Aortic smooth muscle cell (primary cell): ENCODE results near the genes AQP3 and DNAJB5.

DNA sequence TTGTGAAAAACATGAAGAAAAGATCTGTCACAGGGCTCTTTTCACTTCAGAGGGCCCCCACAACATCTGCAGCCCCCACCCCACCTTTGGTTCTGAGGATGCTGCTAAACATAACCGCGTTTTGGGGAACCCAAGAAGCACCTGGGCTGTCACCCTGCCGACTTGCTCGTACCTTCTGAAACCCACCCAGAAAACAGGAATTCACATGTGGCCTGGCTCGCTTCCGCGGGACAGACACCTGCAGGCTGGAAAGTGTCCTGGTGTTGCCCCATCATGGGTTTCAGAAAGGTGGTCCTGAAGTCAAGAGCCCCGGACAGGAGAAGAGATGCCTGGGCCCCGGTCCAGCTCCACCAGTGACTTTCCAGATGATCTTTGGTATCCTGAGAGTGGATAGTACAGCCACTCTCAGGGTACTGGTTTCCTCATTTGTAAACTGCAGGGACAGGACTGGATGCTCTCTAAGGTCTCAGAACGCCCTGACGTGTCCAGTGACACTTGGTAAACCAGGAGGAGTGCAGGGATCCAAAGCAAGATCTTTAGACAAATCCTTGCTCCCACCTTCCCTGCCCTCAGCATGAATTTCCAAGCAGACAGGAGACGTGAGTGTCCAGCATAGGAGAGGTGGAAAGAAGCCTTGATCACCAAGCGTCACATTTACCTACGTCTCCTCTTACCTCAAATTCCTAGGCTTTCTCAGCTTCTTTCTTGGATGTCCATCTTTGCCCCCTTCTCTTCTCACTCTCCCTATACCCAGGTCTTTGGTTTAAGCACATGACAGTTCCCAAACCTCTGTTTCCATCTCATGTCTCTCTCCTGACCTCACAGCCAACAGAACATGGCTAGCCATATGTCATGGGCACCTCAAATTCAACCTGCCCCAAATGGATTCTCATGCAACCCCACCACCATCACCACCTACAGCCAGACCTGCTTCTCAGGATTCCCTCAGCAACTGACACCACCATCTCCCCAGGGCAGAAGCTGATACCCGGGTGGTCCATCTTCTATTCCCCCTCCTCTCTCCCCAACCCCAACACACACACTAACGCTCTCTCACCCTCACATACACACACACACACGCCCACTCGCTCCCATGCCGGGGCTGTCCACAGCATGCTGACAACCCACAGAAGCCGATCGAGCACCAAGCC, 28.9 kb downstream of the B4GALT1 start:
- RRBS: 80% methylated on average over 3 of the region's 21 CpGs

GRCh38 chr9:33157817-33158306, 9.3 kb downstream of the B4GALT1 start:
- RRBS: no CpG with 5 or more reads among the region's 5 CpGs

DNA sequence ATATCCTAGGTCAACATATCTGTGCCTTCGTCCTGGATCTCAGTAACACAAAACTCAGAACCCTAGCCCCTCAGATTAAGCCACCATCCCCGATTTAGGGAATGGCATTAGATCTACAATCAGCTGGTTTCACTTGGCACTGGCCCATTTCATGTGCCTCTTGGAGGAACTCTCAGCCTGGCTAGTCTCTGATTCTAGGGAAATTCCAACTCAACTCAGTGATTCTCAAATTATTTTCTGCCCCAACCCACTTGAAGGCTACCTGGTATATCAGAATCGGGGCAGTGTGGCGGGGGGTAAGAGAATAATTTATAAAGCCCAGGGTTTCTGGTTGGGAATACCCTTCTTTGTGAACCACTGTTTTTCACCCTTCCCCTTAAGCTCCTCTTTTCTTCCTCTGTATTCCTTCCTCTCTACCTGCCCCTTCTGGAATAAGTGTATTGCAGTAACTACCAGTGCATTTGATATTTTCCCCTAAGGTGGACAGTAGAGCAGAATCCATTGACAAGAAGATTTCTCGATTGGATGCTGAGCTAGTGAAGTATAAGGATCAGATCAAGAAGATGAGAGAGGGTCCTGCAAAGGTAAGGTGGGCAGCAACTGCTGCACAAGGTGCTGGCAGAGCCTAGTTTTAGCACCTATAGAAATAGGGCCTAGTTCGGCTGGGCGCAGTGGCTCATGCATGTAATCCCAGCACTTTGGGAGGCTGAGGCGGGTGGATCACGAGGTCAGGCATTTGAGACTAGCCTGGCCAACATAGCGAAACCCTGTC, 868 bp downstream of the CHMP5 start:
- RRBS: no CpG with 5 or more reads among the region's 10 CpGs

DNA sequence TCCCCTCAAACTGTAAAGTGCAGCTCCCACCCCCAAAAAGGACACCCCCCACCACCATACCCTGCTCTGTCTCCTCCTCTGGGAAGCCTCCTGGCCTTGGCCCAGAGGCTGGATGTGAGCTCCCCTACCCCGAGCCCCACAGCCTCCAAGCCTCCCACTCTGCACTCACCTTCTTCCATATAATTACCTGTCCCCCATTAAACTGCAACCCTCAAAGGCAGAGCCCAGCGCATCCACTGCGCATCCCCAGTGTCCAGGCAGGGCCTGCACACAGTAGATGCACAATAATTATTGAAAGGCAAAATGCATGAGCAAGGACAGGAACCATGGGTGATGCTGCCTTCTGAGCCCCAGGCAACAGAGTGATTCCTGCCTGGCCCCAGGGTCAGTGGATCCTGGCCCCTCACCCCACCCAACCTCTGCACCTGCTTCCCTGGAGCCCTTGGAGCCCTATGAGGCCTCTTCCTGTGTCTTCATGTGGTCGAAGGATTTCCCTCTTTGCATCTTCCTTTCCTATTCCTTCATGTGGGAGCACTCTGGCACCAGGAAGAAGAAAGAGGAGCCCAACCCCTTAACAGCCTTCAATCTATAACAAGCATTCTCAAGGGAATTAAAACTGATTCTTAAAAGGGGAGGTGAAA, 18.5 kb downstream of the AQP7 start:
- RRBS: no CpG with 5 or more reads among the region's 4 CpGs

GRCh38 chr9:33386648-33386951, 15.8 kb downstream of the AQP7 start:
- RRBS: no CpG with 5 or more reads among the region's 11 CpGs

DNA sequence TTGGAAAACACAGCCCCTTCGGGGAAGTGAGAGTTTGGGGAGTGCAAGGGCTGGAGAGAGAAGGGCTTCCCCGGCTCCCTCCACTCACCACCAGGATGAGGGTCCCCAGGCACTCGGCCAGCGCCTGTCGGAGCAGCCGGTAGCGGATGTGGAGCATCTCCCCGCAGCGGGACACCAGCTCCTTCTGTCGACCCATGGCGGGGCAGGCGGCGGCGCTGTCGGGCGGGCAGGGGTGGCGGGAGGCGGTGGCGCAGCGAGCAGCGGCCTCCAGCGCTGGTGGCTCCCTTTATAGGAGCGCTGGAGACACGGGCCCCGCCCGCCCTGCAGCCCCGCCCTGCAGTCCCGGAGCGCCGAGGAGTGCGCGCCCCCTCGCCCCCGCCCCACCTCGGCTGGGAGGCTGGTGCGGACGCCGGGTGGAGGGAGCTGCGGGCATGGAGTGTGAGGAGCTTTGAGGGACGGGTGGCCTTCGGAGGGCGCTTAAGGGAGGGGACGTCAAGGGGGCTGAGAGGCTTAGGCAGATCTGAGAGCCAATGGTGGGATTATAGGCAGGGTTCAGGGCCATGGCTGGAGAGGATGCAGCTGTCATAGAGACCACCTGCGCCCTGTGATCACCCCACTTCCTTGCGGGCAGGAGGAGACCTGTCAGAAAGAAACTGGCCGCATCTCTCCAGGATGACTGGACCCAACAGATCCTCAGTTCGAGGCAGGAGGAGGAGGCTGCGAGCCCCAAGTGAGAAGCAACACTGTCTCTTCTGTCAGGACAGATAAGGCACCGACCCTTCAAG, at the start of gene AQP3:
Gene AQP3, minus strand, starts transcription at position 259 of the 785 bp plus-strand sequence.
- RRBS: 2% methylated on average over 16 of the region's 49 CpGs

DNA sequence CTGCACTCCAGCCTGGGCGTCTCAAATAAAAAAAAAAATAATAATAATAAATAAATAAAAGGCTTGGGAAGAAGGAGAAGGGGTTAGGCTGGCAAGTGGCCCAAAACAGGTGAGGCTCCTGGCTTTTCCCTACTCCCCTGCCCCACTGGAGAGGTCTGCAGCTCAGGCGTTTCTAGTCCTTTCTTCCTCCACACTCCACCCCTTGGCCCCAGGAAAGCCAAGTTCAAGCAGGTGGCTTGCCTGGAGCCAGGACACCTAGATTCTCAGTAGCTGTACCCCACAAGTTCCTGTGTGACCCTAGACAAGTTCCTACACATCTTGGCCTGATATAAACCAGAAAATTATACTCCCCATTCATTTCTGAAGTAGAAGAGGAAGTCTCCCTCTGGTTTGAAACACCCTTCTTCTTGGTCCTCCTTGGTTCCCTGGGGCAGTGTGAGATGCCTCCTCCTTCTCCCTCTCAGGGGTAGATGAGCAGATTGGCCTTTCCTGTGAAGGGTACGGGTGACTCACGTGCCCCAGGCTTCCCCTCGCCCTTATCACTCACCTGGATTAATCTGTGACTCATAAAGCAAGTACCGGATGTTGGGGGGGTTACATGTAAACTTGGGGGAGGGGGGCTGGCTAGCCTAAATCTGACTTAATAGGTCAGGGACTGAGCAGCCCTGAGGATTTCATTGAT, 10.9 kb upstream of the AQP3 start:
- RRBS: no CpG with 5 or more reads among the region's 6 CpGs

GRCh38 chr9:33620810-33621453, 96.9 kb downstream of the ANKRD18B start:
- RRBS: no CpG with 5 or more reads among the region's 8 CpGs

DNA sequence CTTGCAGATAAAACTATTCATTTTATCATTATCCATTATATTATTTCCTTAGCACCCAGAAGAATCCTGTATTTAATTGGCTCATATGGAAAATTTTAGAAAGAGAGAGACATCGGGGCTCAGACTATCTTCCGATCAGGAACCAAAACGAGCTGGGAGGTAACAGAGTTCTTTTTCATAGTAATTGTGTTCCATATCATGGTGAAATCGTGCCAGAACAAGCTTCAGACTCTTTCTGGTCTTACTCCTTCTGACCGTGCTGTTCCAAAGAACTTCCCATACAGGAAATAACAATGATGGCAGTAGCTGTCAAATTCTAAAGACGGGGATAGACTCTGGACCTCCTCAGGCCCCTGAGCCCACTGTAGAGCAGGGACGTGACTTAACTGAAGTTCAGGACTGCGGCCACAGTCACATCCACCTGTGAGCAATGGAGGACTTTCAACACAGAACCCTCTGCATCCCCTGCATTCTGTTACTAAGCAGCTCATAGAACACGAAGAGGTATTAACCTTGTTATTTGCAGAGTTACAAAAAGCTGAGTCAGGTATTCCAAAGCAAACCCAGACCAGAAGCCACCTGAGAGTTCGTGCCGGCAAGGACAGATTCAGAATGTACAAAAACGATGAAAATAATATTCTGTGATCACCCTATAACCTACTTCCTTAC, 33.2 kb upstream of the PRSS3 start:
- RRBS: no CpG with 5 or more reads among the region's 12 CpGs

DNA sequence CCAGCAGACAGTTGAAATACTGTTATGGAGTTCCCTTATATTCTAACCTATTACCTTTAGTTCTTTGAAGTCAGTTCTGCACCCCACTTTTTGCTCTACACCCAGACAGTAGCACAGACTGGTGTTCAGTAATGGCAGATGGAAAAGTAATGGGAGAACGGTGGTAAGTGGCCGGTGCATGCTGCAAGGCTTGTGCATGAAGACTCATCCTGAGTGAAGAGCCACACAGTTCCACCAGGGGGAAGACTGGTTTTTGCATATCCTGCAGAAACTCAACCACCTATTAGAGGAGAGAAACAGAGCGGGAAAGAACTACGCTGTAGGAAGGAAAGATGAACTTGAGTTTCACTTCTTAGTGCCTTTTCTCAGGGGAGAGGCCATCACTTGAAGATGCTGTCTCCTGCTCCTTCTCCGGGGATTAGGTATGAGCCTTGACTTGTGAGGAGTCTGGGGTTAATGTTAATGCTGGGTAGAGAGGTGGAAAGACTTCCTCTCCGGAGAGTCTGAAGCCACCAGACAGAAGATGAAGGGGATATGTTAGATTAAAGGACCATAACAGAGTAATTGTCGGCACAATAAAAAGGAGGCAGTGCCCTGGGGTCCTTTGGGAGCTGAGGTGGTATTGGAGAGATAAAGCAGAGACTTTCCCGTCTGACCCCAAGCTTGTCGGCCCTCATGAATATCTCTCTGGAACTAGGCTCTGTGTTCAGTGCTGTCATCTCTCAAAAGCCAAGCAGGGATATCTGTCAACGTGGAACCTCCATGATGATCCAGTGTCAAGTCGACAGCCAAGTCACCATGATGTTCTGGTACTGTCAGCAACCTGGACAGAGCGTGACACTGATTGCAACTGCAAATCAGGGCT, 9.3 kb upstream of the PRSS3 start:
- RRBS: 76% methylated on average over 2 of the region's 12 CpGs

- RRBS: no CpG with 5 or more reads among the region's 2 CpGs
Measured at GRCh38 chr9:33819992-33820373, 3.0 kb downstream of the UBE2R2 start.

DNA sequence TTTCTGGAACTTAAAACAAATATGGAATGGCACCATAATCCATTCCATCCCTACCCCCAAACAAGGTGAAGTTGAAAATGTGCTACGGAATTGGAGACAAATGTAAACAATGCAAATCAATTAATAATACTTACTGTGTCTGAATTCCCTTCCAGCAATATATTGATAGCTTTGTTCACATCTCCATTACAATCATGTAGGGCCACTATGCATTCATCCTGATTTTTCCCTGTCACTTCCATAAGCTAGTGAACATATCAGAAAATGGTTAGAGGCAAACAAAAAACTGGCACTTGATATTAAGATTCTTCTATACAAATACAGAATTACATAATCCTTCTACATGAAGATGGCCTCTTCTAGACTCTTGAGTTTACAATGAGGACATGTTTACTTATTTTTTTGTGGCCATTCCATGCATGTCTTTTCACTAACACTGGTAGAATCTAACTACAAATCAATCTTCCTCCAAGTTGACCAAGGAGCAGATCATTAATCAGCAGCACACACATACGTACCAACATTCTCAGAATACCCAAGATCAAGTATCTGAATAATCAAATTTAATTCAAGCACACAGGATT, 52.5 kb downstream of the UBAP2 start:
- RRBS: no CpG with 5 or more reads among the region's 2 CpGs

DNA sequence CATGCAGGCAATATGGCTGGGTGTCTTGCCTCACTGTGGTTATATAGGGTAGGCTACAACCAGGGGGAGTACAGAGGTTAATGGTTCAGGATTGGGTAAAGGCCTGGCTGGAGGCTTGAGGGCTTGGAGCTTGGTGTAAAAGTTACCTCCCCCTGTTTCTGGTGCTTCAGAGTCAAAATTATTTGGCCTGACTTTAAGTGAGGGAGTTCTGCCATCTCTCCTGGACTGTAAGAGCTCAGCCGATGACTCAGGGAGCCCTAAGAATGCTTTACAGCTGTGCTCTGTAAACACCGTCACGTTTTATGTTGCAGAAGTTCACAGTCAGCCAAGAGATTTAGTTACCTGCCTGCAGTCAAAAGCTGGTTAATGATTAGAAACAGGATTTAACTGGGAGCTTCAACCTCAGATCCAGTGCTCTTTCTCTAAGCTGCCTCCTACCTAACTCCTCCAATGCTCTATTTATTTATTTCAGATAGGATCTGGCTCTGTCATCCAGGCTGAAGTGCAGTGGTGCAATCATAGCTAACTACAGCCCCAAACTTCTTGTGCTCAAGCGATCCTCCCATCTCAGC, 24.4 kb upstream of the UBAP2 start:
- RRBS: no CpG with 5 or more reads among the region's 4 CpGs

GRCh38 chr9:34186401-34186764, 7.5 kb downstream of the UBAP1 start:
- RRBS: no CpG with 5 or more reads among the region's 3 CpGs

- RRBS: no CpG with 5 or more reads among the region's 3 CpGs
Measured at GRCh38 chr9:34334080-34334867, 4.9 kb downstream of the NUDT2 start.

DNA sequence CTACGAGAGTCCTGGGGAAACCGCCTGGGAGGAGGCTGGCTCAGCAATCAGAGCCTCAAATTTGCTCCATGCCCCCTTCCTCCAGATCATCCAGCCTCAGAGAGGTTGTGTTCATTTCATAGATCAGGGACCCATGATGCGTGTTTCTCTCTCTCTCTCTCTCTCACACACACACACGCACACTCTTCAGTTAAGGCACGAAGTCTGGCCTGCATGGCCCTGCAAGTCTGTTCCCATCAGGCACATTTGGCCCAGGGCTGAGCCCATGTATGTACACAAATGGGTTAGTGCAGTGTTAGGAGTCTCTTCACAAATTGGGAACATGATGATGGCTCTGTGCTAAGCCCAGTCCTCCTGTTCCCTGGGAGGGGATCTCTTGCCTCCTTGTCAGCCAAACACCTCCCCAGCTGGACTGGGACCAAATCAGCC, 6.8 kb downstream of the MYORG start:
- RRBS: no CpG with 5 or more reads among the region's 5 CpGs

GRCh38 chr9:34374869-34375654, 1.6 kb downstream of the MYORG start:
- RRBS: no CpG with 5 or more reads among the region's 5 CpGs

DNA sequence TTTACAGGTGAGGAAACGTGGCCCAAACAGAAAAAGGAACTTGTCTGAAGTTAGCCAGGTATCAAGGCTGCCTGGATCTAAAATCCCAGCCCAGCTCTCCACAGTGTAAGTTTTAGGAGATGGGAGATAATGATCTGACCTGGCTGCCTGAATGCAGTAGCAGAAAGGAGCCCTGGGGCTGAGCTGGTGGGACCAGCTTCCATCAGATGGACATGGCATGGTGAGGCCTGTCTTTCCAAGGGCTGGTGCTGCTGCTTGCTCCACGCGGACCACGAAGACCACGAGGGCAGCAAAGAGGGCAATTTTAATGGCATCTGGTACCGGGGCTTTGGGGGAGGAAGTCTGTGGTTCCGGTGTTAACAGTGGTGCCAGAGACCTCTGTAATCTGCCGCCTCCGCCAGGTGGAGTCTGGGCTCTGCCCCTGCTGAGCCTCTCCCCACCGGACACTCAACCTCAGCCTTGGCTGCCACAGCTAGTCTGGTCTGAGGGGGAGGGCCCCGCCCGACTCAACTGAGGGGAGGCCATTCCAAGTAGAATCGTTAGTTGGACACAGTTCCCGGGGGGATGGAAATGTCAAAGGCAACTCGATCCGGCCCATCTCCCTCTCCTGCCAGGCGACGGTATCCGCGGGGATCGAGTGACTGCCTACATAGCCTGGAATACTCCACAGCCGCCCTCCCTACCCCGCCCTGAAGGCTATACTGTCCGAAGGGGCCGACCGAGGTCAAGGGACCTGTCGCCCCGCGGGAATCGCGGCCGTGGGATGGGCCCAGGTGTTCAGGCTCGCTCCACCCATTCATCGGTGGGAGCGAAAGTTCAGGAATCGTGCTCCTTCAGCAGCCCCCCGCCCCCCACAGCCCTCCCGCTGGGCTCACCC, 542 bp downstream of the MYORG start:
- RRBS: 5% methylated on average over 4 of the region's 38 CpGs

- RRBS: no CpG with 5 or more reads among the region's 9 CpGs
Measured at GRCh38 chr9:34571196-34571584, 18.3 kb downstream of the CNTFR start.

DNA sequence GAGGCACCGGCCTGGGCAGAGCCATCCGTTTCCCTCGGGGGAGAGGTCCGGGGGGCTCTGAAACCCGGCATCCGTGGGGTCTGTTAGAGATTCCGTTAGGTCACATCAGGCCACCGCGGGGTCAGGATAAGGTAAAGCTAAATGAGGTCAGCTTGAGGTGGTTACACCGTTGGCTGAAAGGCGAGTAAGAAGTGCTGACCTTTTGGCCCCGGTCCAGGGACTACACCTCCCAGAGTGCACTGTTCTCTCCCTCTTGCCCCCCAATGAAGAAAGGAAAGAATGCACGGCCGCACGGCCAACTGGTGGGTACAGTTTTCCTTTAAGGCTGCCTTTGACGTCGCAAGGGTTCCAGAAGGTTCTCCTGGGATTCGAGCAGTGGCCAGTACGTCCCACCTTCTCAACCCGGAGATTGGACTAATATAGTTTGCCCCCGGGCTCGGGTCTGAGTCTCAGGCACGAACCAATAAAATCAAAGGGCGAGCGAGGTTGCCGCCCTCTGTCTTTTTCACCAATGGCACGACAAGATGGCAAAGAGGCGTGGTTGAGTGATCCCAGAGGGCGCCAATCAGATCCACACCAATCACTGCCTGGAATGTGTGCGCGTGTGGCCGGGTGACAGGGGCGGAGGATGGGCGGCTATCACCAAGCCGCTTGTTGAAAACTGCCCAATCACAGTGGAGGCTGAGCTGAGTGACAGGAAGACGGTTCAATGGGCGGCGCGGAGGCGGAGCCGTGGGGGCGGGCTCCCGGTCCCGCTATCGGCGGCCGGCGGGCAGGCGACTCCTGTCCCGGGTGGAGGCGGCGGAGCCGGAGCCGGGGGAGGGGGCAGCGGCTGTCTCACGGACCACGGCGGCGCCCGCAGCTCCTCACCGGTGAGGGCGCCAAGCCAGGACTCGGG, at the start of gene DNAJB5:
Gene DNAJB5, plus strand, starts transcription at position 786 of the 898 bp plus-strand sequence.
- RRBS: 1% methylated on average over 8 of the region's 63 CpGs